Occipital lobe (tissue), 2 donors: ENCODE measurements around the genes NIFK and TSN.

DNA sequence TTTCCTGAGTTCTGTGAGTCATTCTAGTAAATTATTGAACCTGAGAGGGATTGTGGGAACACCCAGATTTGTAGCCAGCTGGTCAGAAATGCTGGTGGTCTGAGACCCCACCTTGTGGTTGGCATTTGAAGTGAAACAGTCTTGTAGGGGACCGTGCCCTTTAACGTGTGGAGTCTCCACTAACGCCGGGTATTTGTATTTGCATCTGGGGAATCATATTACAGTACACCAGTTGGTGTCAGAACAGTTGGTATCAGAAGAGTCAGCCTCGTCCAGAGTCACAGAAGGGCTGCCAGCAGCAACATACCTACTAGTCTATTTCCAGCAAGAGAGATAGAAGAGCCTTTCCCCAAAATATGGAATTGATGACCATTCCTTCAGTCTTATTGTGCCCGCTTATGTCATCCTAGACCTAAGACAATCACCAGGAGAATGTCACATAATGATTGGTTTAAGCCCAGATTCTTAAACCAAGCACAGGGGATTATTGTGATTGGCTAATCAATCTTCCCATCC is 38.2 kb upstream of the PTPN4 start:
- RAMPAGE, long total RNA: no peak

DNA sequence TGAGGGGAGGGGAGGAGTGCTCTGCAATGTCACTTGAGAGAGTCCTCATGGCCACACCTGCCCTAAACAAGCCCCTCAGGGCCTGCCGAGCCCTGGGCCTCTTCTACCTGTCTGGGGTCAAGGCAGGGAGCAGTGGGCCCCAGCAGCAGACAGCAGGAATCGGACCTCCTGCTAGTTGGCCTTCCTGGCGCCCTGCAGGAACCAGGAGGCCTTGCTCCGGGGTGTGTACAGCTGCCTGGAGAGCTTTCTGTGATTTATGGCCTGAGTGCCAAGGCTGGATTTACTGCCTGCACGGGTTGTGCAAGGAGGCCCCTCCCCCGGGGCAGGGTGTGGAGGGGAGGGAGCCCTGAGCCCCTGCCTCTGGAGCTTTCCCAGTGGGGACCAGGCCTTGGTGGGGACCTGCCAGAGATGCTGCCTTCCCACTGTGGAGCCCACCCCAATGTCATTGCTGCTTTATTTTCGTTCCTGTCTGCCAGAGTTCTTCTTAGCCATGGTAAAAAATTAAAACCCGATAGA is 7.2 kb upstream of the RALB start:
- RAMPAGE, long total RNA: no peak

DNA sequence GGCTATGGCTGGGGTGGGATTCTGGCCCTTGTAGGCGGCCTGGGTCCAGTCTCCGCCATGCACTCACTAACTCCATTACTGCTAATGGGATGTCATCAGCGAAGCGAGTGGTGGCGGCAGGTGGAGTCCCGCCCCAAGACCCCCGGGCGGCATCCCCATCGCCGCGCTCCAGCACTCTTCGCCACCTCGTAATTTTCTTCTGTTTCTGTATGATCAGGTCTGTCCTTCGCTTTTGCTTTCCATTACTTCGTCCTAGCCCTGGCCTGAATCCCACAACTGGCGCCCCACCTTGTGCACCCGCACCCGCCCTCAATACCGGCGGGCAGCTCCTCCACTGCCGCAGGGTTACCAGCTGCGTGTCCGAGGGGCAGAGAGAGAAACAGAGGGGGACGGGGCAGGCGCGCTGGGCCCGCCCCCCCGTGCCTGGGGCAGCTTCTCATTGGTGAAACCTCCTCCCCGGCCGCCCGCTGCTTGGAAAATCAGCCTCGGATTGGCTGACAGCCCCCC is 355 bp upstream of the RALB start:
- RAMPAGE, long total RNA: no peak

DNA sequence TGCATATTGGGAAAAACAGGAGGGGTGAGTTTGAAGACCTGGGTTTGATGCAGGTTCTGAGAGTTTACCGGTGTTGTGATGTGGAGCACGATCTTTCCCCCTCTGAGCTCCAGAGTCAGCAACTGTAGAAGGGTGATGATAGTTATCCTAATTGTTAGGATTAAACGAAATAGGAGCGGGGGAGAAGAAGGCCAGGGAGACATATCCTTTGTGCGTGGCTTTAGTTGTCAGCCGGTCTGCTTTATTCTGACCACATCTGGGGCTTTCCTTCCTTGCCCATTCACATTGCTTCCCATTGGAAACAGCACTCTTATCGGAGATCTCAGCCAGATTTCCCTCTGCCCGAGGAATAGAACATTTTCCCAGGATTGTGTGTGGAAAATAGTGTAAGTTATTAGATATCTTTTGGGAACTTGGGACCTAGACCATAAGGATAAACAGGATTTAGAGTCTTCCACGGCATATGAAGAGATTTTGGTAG is 1.5 kb downstream of the RALB start:
- RAMPAGE, long total RNA: no peak

DNA sequence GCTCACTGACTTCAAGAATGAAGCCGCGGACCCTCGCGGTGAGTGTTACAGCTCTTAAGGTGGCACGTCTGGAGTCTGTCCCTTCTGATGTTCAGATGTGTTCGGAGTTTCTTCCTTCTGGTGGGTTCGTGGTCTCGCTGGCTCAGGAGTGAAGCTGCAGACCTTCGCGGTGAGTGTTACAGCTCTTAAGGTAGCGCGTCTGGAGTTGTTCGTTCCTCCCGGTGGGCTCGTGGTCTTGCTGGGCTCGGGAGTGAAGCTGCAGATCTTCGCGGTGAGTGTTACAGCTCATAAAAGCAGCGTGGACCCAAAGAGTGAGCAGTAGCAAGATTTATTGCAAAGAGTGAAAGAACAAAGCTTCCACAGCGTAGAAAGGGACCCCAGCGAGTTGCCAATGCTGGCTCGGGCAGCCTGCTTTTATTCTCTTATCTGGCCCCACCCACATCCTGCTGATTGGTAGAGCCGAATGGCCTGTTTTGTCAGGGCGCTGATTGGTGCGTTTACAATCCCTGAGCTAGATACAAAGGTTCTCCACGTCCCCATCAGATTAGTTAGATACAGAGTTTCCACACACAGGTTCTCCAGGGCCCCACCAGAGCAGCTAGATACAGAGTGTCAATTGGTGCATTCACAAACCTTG is 6.3 kb downstream of the RALB start:
- RAMPAGE, long total RNA: no peak

GRCh38 chr2:120322975-120323569 is 22.9 kb upstream of the INHBB start:
- RAMPAGE, long total RNA: no peak

GRCh38 chr2:120398903-120399849 is 53.2 kb downstream of the INHBB start:
- RAMPAGE, long total RNA: no peak

- RAMPAGE, long total RNA: no peak
Measured at GRCh38 chr2:120503585-120504578, 157.9 kb downstream of the INHBB start.

DNA sequence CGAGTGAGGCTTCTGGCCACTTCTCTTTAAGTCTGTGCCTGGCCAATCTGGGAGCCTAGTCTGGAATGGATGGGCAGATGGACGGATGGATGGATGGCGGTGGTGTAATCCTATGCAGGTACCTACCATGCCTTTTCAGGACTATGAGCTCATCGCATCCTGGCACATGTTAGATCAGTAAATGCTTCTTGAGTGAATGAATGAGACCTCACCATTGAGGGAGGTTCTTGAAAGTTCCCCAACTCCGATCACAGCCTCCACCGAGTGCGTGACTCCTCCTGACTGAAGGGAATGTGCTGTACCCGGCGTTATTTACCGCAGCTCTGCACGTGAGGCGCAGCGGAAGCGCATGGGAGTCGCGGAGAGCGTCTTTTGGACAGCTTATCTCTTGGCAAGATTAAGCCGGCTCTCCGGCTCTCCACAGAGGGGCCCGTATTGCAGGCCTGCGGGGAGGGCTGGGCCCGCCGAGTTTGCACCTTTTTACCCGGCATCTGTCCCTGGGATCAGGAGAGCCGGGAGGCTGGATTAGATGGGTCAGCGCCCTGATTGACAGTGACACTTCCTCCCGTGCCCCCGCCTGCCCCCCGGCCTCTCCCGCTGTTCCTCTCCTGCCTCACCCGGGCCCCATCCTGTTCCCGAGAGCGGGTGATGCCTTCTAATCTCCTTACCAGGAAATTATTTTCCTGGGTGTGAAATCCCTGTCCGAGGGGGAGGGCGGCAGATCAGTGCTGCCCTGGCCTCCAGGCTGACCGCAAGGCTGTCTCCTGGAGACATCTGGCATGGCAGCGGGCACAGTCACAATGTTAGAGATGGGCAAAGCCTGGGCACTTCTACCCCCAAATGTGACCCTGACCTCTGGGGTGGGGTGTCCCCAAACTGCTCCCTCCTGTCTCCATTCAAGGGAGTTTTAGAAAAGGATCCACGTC is 176.3 kb downstream of the INHBB start:
- RAMPAGE, long total RNA: no peak

DNA sequence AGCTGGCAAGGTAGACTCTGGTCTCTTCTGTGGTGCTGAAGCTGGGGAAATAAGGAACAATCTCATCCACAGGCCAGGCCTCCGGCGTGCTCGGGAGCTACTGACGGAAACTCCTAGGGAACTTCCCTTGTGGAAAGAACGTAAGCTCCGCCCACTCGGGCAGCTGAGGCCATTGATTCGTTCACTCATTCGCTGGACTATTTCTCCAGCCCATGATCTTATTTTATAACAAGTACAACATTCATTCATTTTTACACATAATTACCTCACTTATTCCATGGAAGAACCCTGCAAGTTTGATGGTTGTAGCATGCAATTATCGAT is 182.4 kb upstream of the GLI2 start:
- RAMPAGE, long total RNA: no peak

GRCh38 chr2:120919996-120920388 is 184.3 kb downstream of the GLI2 start:
- RAMPAGE, long total RNA: no peak

DNA sequence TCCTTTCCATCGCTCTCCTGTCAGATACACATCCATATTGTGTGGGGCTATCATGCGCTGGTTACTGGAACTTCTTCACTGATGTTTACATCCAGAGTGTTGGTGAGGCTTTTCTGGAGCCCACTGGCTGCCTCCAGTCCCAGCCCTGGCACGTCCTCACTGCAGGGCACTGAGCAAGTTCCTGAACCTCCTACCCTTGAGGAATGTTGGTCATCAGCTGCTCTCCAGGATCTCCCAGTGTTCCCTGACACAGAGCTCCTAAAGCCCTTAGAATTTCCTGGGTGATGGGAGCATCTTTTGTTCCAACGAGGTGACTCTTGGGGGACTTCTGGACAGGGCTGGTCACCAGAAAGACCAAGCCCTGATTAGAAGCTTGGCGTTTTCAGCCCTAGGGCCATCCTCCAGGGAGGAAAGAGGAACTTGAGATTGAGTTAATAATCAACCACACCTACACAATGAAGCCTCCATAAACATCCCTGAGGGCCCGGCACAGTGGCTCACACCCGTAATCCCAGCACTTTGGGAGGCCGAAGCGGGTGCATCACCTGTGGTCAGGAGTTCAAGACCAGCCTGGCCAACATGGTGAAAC is 81.3 kb downstream of the TFCP2L1 start:
- RAMPAGE, long total RNA: no peak

- RAMPAGE, long total RNA: no peak
Measured at GRCh38 chr2:121260508-121261089, 24.4 kb downstream of the TFCP2L1 start.

DNA sequence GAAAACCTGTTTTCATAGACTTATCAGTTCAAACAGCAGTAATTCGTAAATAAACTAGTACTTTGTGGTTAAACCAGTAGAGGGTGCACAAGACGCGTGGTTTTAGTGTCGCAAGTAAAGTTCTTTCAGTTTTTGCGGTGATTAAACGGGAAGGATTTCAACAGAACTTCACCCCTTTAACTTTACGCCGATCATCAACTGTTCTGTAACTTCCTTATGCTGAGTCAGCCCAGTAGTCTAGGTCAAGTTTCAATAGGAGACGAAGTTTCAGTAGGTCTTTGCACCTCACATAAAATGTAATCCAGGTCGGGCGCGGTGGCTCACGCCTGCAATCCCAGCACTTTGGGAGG is 118.3 kb downstream of the CLASP1 start:
- RAMPAGE, long total RNA: no peak

- RAMPAGE, long total RNA: no peak
Measured at GRCh38 chr2:121591270-121591803, 57.9 kb downstream of the CLASP1 start.

DNA sequence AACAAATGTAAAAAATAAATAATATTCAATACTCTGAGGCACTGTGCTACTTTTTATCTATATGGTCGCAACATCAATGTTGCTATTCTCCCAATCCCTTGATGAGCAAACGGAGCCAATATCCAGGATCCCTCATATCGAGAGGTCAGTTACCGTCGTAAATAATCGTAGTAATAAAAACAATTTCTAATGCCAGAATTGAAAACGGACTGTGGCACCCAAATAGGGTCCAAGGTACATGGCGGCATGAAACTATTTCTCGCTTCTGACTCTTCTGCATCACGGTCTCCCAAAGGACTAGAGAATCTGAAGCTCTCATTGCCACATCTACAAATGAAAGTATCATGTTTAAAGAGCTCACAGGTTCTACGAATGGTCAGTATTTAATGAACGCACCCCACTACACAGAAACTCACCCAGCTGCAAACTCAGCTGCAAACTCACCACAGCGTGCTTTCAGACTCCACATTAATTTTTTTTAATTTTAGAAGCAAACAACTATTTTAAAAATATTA is 1.2 kb downstream of the CLASP1 start:
- RAMPAGE, long total RNA: no peak

- RAMPAGE, long total RNA: start-site peak on the minus strand at chr2:121736863-121736912, 5,154 and 6,072 reads in 2 replicates
Measured at GRCh38 chr2:121736519-121737409, at the start of gene NIFK. Gene NIFK, minus strand, starts transcription at chr2:121736875.

- RAMPAGE, long total RNA: start-site peak on the plus strand at chr2:121755635-121755766, 1,341 and 987 reads in 2 replicates
Measured at GRCh38 chr2:121755222-121756154, at the start of gene TSN. Gene TSN, plus strand, starts transcription at chr2:121755651.

DNA sequence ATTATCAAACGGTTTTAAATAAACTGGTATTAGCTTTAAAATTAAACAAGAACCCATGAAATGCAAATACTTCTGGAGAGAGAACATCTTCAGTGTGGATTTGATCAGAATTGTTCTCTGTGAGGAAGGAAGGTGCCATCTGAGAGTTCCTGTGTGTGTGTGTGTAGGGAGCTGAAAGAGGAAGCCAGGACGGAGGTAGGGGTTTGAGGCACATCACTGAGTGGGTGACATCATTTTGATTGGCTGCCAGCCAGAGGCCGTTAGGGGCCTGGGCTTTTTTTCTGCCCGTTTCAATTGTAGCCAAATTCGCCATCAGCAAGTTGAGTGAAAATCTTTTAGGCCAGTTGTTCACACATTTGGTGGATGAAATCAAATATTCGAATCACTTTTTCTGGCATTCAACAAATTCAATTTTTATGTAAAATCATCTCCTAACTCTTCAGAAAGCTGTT is 48.9 kb downstream of the TSN start:
- RAMPAGE, long total RNA: no peak

DNA sequence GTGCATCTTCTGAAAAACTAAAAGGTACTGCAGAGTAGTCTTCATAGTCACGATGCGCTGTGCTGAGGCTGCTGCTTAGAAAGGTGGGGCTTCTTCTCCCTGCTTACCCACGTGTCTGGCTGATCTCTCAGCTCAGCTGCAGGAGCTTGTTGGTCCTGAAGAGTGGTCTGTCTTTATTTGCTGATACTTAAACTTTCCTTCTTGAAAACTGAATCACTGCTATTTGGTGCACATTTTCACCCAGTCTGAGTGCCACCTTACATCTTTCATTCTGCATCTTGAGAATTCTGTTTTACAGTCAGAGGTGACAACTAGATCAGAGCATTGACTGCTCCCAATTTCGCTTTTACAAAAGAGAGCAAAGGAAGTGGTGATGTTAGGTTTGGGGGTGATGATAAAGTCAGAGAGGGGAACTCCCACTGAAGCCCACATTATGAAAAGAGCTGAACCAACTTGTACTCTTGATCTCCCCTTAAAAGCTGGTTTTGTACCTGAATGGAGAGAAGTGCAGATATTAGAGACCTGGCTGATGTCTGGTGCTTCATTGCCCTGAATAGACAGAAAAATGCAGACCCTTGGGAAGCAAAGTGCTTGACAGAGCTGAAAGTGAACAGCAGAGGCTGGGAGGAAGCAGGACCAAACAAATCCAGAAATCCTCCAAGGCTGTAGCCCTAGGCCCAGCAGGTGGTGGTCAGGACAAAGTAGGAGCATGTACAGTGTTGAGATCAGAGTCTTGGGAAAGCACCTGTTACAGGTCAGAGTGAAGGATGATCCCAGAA is 984.6 kb downstream of the TSN start:
- RAMPAGE, long total RNA: no peak